ENCODE results near the genes NKAIN4 and COL20A1.

GRCh38 chr20:62850346-62851128, 11.1 kb downstream of the TCFL5 start:
- RRBS: 96% methylated on average over 4 of the region's 24 CpGs

- RRBS: no CpG with 5 or more reads among the region's 9 CpGs
Observed at GRCh38 chr20:62878100-62878606, 16.5 kb upstream of the TCFL5 start.

GRCh38 chr20:62879350-62880355, 18.0 kb upstream of the TCFL5 start:
- RRBS: 95% methylated on average over 27 of the region's 79 CpGs

DNA sequence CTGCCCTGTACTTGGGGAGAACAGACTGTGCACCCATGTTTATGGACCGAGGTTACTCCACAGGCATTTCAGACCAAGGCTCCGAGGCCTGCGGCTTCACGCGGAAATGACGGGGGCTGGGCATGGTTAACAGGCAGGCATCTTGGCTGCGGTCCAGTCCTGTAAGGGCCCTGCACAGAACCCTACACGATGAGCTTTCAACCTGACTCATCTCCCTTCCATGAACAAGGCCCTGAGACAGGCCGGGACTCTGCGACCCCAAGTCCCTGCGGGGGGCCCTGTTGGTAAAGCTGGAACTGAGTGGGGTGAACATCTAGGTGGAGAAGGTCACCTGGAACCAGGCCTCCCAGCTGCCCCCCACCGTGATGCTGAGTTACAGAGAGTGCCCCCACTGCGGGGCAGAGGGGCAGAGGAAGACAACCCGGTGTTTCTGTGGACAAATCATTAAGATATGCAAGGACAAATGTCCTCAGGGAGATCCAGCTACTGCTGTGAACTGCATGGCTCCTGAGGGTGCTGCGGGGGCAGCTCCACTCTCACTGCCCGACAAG, 26.0 kb upstream of the TCFL5 start:
- RRBS: no CpG with 5 or more reads among the region's 16 CpGs

- RRBS: no CpG with 5 or more reads among the region's 13 CpGs
Observed at GRCh38 chr20:62922127-62922799, 4.0 kb downstream of the DIDO1 start.

DNA sequence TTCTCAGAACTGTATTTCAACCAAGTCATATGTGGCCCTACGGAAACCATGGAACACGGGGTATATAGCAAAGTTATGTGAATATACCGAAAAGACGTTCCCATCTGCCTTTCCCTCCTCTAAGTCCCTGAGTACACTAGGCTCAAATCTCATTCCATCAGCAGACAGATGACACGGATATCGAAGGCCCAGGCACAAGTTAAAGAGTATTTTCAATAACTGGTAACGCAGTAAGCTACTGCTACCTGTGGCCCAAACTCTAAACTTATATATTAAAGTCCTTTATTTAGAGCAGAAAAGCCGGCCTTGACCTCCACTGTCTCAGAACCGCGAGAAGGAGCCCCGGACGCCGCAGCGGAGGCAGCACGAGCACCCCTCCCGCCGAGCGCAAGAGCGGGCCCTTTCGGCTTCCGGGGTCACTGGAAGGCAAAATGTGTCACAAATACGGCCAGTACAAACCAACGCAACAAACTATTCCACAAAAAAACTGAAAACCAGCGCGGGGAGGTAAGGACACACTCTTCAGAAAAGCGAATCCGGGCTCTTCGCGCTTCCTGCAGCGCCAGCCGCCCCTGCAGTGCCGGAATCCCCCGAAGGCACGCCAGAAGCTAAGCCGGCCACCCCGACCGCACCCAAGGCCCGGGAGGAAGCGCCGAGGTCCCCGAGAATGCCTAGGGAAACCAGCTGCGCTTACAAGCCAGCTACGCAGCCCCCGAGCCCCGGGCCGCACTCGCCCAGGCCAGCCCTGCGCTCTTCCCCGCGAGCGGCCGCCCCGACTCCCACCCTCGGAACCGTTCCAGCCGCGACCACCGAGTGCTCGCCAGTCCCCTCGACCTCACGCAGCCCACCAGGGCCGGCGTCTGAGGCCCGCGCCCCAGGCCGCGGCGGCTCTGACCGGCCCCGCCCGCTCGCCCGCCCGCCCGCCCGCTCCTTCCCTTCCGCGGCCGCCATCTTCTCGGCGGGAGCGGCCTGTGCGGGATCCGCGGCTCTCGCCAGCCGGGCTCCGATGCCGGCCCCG, 648 bp downstream of the DIDO1 start:
- RRBS: 2% methylated on average over 42 of the region's 90 CpGs

DNA sequence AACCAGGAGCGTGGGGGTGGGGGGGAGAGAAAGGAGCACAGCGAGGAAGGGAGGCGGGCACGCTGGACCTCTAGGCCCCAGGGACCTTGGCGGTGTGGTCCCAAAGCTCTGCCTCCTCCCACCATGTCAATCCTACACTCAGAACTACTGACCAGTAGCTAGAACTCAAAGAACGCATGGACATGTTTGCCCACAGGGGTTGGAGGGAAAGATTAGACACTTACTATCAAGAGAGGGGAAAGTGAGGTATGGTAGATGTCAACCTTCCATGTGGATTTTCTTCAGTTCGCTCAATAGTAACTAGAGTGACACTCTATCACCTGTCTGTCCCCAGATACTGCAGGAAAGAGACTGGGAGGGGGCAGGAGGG, 776 bp upstream of the DIDO1 start:
- RRBS: no CpG with 5 or more reads among the region's 7 CpGs

GRCh38 chr20:62953173-62953642, 699 bp downstream of the SLC17A9 start:
- RRBS: no CpG with 5 or more reads among the region's 14 CpGs

- RRBS: no CpG with 5 or more reads among the region's 19 CpGs
Observed at GRCh38 chr20:62968900-62969547, 16.5 kb downstream of the SLC17A9 start.

DNA sequence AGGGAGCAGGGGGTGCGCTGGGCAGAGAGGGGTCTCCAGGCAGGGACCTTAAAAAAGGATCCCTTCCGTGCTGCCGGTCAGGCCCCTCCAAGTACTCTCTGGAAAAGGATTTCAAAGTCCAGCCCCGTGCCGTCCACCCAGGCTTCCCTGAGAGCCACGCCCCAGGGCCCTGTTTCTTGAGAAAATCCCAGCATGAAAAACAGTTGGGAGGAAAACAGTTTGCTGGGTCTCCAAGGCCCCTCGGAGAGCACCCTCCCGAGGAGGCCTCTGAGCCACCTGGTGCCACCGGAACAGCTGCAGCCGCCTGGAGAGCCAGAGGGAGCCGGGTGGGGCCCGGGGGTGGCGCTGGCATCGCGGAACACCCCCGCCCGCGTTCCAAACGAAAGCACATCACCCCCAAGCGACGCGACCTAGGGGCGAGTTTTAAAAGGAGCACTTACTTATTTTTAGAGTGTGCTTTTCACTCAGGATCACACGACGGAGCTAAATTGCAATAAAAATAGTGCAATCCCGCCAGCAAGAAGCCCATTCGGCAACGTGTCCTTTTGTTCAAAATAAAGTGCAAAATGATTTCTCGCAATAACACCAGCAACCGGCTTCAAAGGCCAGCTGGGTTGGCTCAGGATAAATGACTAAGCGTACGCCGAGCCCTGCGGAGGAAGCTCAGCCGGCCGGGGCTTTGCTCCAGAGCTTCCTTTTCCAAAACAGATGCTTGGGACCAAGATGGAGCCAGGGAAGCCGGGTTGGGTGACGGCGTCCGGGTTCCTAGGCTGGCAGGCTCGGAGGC, 64.2 kb downstream of the YTHDF1 start:
- RRBS: 14% methylated on average over 10 of the region's 41 CpGs

DNA sequence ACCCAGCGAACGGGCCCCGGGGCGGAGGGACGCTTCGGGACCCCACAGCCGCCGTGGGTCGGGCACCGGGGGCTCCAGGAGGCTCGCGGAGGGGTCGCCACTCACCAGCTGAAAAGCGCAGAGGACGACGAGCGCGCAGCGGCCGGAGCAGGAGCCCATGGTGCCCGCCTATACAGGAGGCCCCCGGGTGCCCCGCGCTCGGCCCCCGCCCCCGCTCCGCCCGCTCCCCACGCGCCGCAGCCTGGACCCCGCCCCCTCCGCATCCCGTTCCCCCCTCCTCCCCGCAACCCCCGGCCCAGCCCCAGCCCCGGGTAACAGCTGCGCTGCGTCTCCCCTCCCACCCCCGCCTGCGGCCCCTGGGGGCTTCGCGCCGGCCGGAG, at the start of gene NKAIN4:
TSS of gene NKAIN4 (minus strand) at position 172 of the 380 bp plus-strand sequence.
- RRBS: 20% methylated on average over 37 of the region's 46 CpGs

- RRBS: 63% methylated on average over 8 of the region's 18 CpGs
Observed at GRCh38 chr20:63254672-63254843, 295 bp upstream of the NKAIN4 start.

DNA sequence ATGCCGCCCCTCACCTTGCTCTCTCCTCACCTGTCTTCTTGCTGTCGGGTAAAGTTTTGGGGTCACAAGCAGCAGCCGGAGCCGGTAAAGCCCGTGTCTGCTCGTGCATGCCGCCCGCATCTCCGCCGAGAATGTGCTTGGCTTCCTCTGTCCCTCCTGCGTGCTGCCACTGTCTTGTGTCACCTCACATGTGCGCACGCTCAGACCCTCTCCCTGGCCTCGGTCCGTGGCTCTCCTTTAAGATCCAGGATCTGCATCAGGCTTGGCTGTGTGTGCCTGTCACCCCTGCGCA, 9.2 kb upstream of the COL20A1 start:
- RRBS: no CpG with 5 or more reads among the region's 16 CpGs

DNA sequence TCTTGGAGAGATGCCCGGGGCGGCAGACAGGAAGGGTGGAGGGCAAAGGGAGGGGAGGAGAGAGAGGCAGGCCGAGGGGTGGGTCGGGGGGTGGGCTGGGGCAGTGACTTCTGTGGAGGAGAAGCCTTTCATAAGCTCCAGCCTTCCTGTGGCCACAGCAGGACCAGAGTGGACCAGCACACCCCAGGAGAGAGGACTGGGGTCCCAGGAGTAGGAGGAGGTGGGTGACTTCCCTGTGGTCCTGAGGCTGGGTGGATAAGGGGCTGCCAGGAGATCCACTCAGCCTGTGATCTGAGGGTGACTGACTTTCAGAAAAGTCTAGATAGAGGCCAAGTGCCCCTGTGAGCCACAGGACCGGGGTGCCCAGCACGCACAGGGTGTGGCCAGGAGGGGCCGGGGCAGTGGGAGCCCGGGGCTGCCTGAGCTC, at the start of gene COL20A1:
TSS of gene COL20A1 (plus strand) at position 131 of the 427 bp plus-strand sequence.
- RRBS: 89% methylated on average over 3 of the region's 8 CpGs

- RRBS: 66% methylated on average over 3 of the region's 14 CpGs
Observed at GRCh38 chr20:63364199-63364671, 3.1 kb upstream of the CHRNA4 start.

DNA sequence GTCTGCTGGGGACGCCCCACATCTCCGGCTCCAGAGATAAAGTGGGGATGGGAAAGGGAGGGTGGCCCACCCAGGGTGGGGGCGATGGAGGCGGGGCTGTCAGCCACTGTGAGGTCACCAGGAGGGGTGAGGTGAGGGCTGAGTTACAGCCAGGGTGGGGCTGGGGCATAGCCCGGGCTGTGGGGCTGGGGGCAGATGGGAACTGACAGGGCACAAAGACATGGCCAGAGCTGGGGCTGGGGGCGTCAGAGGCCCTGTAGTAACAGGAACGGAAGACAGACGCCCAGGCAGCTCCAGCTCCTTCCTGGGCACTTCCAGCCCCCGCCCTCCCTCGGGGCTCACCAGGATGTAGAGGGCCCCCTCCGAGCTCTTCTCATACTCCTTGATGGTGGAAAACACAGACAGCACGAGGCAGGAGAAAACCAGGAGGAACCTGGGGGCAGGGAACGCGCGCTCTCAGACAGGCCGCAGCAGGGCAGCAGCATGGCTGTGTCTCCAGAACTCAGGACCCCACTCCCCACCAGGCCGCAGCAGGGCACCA, 26.0 kb downstream of the KCNQ2 start:
- RRBS: no CpG with 5 or more reads among the region's 17 CpGs

GRCh38 chr20:63456842-63457387, 15.5 kb downstream of the KCNQ2 start:
- RRBS: 5% methylated on average over 5 of the region's 30 CpGs

GRCh38 chr20:63538528-63539077, 1.4 kb upstream of the PTK6 start:
- RRBS: no CpG with 5 or more reads among the region's 17 CpGs

GRCh38 chr20:63560035-63560742, 6.2 kb downstream of the FNDC11 start:
- RRBS: 94% methylated on average over 2 of the region's 36 CpGs

GRCh38 chr20:63572054-63572709, 1.9 kb downstream of the HELZ2 start:
- RRBS: 59% methylated on average over 2 of the region's 43 CpGs